Calu3 (cell line): ENCODE measurements around a stretch of chr7.

GRCh38 chr7:158239366-158240081, 348.1 kb downstream of the PTPRN2 start:
- PRO-cap, result no peak

GRCh38 chr7:158467462-158468136, 120.0 kb downstream of the PTPRN2 start:
- PRO-cap, result no peak

DNA sequence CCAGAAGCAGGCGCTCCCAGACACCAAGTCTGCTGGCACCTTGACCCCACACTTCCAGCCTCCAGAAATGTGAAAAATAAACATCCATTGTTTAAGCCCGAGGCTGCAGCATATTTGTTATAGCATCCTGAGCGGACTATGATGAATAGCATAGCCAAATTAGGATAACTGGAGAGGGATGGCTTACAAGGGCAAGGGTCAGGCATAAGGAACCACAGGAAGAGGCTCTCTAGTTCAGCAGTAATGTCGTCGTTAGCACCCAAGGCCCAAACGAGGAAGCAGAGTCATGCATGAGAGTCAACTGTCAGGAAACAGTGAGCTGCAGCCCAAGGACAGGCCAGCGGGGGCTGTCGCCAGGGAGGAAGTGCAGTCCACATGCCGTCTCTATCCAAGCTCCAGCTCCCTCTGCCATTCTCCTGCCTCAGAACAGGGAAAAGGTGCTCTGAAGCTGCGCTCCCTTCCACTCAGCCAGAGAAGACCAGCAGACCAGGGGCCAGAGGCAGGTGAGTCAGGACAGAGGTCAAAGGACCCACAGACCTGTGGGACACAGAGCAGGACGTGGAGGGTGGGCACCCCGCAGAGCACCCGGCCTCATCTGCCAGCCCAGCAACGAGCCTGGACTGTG, 50.4 kb downstream of the PTPRN2 start:
- PRO-cap, result no peak

DNA sequence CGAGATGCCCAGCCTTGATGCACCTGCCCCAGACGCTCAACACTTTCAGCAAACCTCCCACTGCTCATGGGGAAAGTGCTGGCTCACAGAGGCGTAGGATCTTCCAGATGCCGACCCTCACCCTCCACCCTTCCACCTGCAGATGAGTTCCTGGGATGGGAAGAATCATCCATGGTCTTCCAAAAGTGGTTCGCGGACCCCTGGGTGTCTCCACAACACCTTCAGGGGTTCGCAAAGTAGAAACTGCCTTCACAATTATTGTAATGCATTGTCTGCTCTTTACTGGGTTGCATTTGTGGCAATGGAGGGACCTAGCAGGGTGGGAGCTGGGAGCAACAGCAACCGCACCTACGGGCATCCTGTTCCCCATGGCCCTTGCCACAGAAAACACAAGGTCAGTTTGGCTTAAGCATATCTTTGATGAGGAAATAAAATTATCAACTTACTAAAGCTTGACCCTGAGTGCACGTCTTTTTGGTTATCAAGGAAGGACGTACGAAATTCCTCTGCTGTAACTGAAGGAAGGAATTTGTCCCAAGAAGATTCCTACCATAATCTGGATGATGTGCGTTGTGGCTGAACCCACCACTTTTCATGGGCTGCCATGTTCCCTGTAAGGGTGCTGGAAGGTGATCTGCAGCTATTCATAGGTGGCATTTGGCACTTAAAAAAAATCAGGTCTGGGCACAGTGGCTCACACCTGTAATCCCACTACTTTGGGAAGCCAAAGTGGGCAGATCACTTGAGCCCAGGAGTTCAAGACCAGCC, 19.9 kb upstream of the PTPRN2 start:
- PRO-cap, result no peak

- PRO-cap, result no peak
These were observed 35.9 kb upstream of the NCAPG2 start for GRCh38 chr7:158740499-158741001.

DNA sequence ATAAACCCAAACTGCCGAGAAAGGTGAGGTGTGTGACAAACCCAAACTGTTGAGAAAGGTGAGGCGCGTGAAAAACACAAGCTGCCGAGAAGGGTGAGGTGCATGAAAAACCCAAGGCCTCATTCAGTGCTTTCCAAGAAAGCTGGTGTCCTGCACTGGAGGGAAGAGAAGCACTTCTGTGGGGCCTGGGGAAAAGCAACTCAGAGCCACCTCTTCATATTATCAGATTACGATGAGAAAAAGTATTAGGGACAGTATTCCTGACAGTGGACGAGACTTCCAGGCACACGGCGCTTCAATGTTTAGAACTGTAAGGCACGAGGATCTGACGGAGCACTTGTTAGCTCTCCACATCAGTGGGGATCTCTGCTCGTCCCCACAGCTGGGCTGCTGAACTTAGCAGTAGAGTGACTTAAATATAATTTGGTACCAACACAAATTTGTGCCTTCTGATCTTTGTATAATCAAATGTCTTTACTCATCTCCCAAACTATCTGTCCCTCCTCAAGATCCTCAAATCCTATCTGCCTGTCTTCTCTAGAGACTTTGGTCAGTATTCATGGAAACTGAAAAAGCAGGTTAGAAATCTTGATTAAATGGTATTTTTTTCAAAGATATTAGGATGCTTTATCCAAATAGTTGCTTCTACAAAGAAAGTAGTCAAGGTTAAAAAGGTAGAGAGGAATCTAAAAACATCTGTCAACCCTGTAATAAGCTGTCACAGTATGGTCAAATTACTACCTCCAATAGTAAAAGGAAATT, 24.4 kb downstream of the ESYT2 start:
- PRO-cap, result no peak

- PRO-cap, result no peak
These were observed 9.0 kb upstream of the DYNC2I1 start for GRCh38 chr7:158847327-158847825.

DNA sequence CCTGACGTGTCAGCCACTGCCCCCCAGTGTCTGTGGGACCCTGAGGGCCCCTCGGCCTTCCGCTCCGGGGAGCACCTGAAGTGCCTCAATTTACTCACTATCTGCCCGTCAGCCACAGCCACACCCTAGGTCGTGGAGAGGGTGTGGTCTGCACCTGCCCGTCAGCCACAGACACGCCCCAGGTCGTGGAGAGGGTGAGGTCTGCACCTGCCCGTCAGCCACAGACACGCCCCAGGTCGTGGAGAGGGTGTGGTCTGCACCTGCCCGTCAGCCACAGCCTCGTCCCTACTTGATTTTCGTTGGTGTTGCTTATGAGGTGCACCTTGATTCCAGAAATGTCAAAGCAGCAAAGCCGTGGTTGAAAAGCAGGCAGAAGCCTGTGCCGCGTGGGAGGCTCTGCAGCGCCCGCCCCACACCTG, 101.6 kb downstream of the DYNC2I1 start:
- PRO-cap, result no peak

- PRO-cap, result no peak
These were observed 82.2 kb downstream of the VIPR2 start for GRCh38 chr7:159062462-159062939.

DNA sequence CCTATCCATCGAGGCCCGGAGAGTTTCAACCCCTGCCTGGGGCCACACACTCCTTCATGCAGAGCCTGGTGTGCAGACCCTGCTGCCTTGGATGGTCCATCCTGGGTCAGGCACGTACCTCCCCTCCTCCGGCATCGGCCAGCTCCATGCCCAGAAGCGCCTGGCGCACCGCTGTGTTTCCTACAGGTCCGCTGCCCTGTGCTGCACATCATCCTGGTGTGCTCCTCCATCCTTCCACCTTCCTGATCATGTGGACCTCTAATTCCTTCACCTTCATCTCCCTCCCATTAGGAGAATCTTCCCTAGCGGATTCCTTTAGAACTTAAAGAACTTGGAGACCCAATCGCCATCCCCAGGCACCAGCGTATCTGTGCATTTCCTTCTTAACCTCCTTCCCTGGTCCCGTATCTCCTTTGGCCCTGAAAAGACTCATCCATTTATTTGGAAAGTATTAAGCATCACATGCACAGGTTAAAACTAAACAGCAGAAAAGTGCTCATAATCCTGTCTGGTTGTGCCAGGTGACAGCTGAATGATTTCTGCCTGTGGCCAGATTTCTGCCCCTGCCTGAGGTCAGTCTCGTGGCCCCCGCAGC, 48.4 kb downstream of the VIPR2 start:
- PRO-cap, result no peak

GRCh38 chr7:159211411-159211868, 66.8 kb upstream of the VIPR2 start:
- PRO-cap, result no peak